Occipital lobe (tissue), 2 donors: ENCODE measurements around a stretch of chr15.

GRCh38 chr15:84531770-84532070 is 69.1 kb upstream of the ZSCAN2 start:
- RAMPAGE, long total RNA = no peak

- RAMPAGE, long total RNA = no peak
Observed at GRCh38 chr15:84566038-84566589, 34.7 kb upstream of the ZSCAN2 start.

DNA sequence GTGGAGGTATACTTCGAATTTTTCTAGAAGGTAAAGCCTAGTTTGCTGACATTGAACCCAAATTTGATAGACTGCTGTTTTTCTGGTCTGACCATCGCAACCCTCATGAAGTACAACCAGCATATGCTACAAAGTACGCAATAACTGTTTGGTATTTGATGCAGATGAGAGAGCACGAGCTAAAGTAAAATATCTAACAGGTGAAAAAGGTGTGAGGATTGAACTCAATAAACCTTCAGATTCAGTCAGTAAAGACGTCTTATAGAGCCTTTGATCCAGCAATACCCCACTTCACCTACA is 19.7 kb downstream of the WDR73 start:
- RAMPAGE, long total RNA = no peak

- RAMPAGE, long total RNA = no peak
Observed at GRCh38 chr15:84652212-84652821, 1.8 kb downstream of the WDR73 start.

GRCh38 chr15:84654740-84655557 is 866 bp upstream of the WDR73 start:
- RAMPAGE, long total RNA = no peak

DNA sequence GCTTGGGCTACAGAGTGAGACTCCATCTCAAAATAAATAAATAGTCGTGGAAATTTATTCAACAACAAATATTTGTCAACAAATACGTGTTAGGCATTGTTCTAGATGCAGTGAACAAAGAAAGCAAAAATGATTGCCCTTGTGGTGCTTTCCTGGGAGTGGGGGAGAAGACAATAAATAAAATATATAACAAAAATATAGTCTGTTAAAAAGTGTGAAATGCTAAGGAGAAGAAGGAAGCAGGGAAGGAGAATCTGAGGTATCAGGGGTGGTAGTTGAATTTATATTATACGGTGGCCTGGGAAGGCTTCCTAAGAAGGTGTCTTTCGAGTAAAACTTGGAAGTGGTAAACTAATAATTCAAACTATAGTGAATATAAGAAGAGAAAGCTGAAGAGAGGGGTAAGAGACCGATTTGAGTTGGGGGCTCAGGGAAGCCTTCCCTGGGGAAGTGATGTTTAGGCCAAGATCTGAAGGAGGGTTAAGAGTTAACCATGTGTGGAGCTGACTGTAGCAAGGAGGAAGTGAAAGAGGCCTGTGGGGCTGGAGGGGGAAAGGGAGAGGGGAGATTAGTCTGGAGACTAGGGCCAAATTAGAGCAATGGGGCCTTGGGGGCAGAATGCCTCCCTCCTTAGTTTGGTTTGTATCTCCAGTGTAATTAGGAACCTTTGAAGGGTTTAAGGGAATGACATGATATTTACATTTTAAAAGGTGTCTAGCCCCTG is 2.0 kb downstream of the ZNF592 start:
- RAMPAGE, long total RNA = no peak

- RAMPAGE, long total RNA = no peak
Observed at GRCh38 chr15:84773605-84774155, 25.3 kb downstream of the ZNF592 start.

DNA sequence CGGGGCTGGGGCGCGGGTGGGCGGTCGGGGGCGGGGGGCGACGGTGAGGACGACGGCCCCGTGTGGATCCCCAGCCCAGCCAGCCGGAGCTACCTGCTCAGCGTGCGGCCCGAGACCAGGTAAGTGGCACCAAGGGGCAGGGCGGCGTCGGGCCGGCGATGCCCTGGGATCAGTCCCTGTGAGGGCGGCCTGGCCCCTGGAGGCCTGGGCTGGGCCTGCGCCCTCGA is 234 bp downstream of the ALPK3 start:
- RAMPAGE, long total RNA = no peak

DNA sequence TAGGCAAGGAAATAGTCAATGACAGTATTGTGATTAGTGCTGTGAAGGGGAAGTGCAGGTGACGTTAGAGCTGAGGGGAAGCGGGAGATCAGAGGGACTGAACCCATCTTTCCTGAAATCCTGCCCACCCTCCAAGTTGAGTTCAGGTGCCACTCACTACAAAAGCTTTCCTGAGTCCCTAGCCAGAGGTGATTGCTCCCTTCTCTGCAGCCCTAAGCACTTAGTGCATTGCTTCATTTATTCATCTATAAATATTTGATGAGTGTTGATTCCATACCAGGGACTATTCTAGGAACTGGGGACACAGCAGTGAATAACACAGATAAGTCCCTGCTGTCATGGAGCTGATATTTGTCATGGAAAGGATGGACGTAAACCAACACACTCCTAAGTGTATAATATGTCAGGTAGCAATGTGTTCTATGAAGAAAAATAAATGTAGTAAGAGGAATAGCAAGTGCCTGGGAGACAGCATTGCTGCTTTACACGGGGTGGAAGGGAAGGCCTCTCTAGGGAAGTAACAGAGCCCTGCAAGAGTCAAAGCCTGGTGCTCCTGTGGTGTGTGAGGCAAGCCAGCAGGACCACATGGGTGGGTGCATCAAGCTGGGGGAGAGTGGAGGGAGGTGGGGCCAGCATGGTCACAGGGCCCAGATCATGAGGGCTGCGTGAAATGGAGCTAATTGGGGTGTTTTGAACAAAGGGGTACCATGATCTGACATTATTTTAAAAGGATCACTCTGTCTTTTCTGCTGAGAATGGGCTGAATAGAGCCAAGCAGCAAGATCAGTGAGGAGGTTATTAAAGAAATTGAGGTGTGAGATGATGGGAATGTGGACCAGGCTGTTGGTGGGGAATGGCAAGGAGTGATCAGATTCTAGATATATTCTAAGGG is 18.7 kb downstream of the ALPK3 start:
- RAMPAGE, long total RNA = no peak

DNA sequence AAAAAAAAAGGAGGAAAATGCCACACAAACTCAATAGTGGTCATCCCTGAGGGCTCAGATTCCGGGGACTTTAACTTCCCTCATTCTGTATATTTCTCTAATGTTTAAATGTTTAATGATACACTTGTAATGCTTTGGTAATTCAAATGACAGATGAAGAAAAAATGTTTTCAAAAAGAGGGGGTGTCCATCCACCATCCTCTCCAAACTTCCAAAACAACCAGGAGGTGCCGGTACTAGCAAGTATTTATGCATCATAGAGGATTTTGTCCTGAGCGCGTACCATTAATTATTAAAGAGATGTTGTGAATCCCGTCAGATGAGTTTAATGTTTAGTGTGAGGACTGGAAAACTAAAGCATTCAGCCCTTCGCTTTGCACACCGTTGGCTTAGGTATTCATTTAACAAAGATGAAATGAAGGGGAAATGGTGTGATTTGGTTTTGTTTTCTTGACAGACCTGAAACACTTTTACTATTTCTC is 1.3 kb downstream of the SLC28A1 start:
- RAMPAGE, long total RNA = no peak

DNA sequence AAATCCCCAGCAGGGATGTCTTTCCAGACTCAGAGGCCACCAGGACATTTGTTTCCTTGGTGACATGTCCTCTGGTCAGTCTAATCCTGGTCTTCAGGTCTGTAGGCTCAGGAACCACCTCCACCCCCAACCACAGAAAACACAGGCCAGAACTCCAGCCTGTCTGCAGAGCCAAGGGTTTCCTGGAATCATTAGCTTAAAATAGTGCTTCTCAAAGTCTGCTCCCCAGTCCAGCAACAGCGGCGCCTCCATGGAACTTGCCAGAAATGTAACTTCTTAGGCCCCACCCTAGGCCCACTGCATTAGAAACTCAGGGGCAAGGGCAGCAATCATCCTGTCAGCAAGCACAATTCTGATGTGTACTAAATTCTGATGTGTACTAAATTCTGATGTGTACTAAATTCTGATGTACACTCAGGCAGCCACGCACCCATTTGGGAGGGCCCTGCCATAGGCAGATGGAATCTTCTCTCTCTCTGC is 20.0 kb downstream of the SLC28A1 start:
- RAMPAGE, long total RNA = no peak

- RAMPAGE, long total RNA = no peak
Observed at GRCh38 chr15:84944302-84944692, 37.4 kb upstream of the PDE8A start.

DNA sequence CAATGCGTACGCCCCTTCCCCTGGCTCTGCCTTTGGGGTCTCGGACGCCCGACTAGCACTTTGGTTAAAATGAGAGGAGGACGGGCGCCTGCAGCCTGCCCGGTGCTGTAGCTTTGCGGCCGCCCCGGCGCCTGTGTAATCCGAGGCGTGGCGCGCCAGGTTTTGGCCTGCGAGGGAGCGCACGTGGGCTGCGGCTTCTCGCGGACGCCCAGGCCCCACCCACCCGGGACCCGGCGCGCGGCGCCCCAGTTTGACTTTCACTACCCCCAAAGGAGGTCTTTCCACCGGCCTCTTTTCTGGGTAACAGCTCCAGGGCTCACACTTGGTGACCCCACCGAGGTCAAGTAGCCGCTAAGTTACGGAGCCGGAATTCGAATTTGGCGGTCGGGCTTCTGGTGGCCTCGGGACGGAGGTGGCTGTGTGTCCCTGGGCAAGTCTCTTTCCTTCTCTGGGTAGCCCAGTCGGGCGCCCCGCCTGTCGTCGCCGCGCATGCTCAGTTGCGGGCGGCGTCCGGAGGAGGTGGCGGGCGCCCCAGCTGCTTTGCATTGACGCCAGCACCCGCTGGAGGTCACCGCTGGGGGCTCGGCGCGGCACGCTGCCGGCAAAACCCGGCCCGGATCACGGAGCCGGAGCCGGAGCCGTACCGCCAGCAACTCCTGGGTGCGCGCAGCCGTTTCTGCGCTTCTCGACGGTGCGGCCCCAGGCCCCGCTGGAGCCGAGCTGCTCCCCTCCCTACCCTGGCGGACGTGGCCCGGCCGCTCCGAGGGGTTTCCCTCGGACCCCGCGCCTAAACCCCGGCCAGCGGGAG is 689 bp upstream of the PDE8A start:
- RAMPAGE, long total RNA = no peak

- RAMPAGE, long total RNA = no peak
Observed at GRCh38 chr15:85000002-85000499, 18.4 kb downstream of the PDE8A start.

DNA sequence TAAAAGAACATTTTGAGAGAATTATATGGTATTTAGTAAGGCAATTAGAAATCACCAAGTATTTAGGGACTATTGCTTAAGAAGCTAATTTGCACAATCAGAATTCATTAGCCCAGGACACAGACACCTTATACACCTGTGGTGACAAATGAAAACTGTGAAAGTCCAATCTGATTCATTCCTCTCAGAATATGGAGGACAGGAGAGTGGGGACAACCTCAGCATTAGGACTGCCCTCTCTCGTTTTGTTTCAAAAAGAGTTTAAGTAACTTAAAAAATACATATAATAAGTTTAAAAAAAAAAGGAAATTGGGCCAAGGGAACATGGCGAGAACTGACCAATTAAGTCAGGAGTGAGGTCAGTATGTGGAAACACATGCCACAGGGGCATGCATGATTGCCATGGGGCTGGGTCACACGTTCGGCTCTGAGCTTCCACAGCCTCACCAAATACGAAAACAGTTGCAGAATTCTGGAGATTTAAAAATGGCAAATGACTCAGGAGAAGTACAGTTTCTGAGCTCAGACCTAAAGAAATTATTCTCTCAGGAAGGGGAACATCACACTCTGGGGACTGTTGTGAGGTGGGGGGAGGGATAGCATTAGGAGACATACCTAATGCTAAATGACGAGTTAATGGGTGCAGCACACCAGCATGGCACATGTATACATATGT is 24.0 kb downstream of the PDE8A start:
- RAMPAGE, long total RNA = no peak

- RAMPAGE, long total RNA = no peak
Observed at GRCh38 chr15:85024466-85025106, 42.9 kb downstream of the PDE8A start.

DNA sequence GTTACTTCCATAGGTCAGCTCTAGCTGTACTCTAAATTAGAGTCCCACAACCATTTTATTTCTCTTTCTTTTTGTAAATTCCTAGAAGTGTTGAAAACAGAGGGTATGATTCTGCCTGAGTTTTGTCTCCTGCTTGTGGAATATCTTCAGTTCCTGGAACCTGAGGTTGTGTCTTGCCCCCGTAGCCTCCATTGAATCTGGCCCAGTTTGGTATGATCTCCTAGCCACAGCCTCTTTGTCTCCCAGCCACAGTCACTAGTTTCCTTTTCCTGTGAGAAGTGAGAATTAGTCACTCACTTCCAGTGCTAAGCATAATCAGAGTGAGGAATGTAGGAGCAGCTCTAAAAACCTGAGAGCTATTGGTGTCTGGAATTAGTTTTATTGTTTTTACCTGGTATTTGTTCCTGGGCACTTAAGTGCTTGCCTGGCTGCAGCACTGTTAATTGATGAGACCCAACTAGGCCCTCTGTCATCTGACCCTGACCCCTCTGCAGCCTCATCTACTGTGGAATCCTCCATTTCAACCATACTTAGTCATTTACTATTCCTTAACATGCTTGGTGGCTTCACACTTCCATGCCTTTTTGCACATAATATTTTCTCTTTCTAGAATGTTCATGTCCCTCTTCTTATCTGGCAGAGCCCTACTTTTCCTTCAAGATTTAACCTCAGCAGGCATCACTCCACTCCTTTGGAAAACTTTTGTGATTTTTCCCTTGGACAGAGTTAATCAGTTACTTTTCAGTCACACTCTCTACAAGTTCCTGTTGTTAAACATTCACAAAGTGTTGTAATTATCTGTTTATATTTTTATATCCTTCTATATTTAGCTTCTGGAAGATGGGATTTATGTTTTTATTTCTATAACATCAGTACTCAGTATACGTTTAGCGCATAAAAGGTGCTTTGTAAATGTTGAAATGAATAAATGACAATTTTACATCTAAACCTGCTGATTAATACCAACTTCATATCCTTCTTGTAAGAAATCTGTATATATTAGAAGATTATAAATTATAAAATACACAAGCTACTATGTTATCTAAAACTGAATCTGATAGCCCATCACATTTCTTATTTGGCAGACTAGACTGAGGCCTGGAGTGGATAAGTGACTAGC is 48.8 kb downstream of the PDE8A start:
- RAMPAGE, long total RNA = no peak

GRCh38 chr15:85346689-85347094 is 33.7 kb upstream of the AKAP13 start:
- RAMPAGE, long total RNA = no peak

- RAMPAGE, long total RNA = no peak
Observed at GRCh38 chr15:85348008-85348370, 32.4 kb upstream of the AKAP13 start.

DNA sequence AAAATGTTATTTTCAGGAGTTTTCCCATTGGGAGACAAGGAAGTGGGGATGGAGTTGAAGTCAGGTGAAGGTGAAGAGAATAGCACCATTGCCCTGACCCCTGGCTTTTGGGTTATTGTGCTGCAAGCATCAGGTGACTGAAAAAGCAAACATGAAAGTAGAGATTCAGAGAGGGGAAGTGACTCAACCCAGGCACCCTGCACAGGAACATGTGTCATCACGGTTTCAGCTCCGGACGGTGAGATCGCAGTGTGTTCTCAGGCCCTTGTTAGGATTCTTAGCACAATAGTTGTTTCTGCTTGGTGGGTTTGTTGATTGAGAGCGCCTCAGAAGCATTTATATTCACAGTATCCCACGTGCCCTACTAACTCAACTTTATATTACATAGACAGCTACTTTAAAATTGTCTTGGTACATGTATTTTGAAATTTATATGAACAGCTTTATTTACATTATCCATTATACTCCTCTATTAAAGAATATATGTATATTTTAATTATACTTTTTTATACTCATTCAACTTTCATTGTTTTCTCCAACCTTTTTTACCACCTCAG is 33.1 kb downstream of the AKAP13 start:
- RAMPAGE, long total RNA = no peak